H1 (cell line): ENCODE measurements around a stretch of chr16.

DNA sequence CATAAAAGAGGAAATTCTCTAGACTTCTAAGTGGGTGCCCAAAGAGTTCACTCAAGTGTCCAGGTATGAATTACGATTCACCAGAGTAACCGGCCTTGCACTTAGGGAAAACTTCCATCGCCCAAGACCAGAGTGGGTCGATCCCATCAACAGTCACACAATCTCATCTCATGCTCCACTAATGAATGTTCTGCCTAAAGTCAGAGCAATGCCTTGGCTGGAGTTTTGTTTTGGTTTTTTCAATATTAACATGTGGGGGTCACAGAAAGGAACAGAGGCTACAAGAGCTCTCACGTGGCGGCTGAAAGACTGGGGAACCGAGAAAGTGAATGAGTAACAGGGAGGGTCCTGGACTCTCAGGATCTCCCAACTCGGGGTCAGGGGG, 20.8 kb downstream of the CD2BP2 start:
- RRBS = no CpG with 5 or more reads among the region's 8 CpGs
CAGE:
- cytosol, long polyA plus RNA = no peak
- long polyA plus RNA = no peak
- nucleus, long polyA plus RNA = no peak

GRCh38 chr16:30444152-30444850, 1.4 kb downstream of the SEPHS2 start:
- RRBS = no CpG with 5 or more reads among the region's 18 CpGs
CAGE:
- cytosol, long polyA plus RNA = no peak
- long polyA plus RNA = no peak
- nucleus, long polyA plus RNA = no peak

GRCh38 chr16:30522288-30522886, 4.0 kb downstream of the ZNF768 start:
- RRBS = no CpG with 5 or more reads among the region's 11 CpGs
CAGE:
- cytosol, long polyA plus RNA = no peak
- long polyA plus RNA = no peak
- nucleus, long polyA plus RNA = no peak

GRCh38 chr16:30546125-30546460, 11.4 kb upstream of the ZNF747 start:
- RRBS = no CpG with 5 or more reads among the region's 7 CpGs
CAGE:
- cytosol, long polyA plus RNA = no peak
- long polyA plus RNA = no peak
- nucleus, long polyA plus RNA = no peak

- RRBS = 2% methylated on average over 11 of the region's 44 CpGs
CAGE:
- cytosol, long polyA plus RNA = no peak
- long polyA plus RNA = no peak
- nucleus, long polyA plus RNA = no peak
Observed at GRCh38 chr16:30609269-30610023, 743 bp downstream of the ZNF689 start.

- RRBS = no CpG with 5 or more reads among the region's 29 CpGs
CAGE:
- cytosol, long polyA plus RNA = no peak
- long polyA plus RNA = no peak
- nucleus, long polyA plus RNA = no peak
Observed at GRCh38 chr16:30610428-30611050, 350 bp upstream of the ZNF689 start.

DNA sequence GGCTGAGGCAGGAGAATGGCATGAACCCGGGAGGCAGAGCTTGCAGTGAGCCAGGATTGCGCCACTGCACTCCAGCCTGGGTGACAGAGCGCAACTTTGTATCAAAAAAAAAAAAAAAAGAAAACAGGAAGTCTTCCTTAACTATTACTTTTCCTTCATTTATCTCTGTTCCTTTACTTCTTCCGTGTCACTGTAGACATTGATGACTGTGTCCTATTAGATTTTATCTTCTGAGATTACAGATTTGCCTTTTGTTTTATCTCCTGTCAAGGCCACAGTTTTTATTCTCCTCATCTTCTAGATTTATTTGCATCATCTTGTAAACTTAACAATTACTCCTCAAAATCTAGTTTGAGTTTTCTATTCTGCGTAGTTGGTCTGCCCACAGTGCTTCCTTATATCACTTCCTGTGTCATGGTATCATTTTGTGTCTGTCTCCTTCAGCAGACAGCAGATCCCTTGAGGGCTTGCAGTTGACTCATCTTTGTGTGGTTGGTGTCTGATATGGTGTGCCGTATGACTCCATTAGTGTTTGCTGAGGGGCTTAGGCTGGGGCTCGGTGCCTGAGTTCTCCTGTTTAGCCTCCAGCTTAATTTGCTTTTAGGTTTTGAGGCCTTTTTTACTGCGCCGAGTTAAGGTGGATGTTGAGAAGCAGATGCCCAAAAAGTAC, 16.6 kb downstream of the SRCAP start:
- RRBS = no CpG with 5 or more reads among the region's 9 CpGs
CAGE:
- cytosol, long polyA plus RNA = no peak
- long polyA plus RNA = no peak
- nucleus, long polyA plus RNA = no peak

GRCh38 chr16:30724364-30725255, 15.8 kb upstream of the TMEM265 start:
- RRBS = 93% methylated on average over 5 of the region's 23 CpGs
CAGE:
- cytosol, long polyA plus RNA = no peak
- long polyA plus RNA = no peak
- nucleus, long polyA plus RNA = no peak

DNA sequence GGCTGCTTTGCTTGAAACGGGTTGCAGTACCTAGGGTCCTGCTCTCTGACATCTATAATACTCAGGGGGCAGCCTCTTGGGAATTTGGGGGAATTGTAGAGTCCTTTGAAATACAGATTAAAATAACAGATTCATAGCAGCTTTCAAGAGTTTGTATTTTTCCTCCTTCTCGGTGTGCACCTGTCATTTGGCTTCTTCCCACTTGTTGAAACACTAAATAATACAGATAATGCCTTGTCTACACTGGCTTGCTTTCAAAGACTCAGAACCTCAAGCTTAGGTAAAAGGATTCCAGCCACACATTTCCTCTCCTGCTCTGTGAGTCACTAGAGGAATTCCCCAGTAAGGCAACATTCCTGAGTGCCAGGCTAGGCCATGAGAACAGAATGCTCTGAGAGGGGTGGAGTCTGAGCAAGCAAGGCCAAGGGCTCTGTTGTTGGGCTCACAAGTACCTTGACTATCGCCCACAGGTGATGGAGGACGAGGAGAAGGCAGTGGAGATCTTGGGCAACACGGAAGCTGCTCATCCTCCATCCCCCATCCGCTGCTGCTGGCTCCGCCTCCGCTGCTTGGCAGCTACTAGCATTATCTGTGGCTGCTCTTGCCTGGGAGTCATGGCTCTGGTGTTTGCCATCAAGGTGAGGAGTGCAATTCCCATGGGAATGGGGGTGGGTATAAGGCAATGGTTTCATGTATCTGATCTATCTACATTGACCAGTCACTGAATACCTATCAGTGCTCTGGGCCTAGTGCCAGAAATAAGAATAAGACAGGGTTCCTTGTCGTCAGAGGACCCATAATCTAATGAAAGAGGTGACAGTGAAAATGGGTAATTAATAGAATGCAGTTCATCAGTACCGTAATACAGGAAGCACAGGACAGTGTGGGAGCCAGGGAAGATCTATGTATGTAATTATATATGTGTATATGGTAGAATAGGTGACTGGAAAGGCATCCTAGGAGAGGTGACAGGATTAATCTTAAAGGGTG, 1.1 kb downstream of the TMEM265 start:
- RRBS = no CpG with 5 or more reads among the region's 10 CpGs
CAGE:
- cytosol, long polyA plus RNA = no peak
- long polyA plus RNA = no peak
- nucleus, long polyA plus RNA = no peak

DNA sequence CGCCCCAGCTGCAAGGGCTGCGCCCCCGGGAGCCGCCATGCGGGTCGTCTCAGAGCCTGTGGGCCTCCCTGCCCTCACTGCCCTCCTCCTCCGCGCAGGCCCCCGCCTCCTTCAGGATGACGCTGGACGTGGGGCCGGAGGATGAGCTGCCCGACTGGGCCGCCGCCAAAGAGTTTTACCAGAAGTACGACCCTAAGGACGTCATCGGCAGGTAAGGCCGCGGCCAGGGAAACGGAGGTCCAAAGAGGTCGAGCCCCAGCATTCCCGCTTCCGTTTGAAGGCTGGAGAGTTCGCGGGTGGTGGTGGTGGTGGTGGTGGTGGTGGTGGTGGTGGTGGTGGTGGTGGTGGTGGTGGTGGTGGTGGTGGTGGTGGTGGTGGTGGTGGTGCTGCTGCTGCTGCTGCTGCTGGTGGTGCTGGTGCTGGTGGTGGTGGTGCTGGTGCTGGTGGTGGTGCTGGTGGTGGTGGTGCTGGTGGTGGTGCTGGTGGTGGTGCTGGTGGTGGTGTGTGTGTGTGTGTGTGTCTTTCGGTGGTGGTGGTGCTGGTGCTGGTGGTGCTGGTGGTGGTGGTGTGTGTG, 567 bp downstream of the PHKG2 start:
- RRBS = 2% methylated on average over 7 of the region's 27 CpGs
CAGE:
- cytosol, long polyA plus RNA = no peak
- long polyA plus RNA = no peak
- nucleus, long polyA plus RNA = no peak

GRCh38 chr16:30768154-30768968, 6.2 kb downstream of the RNF40 start:
- RRBS = no CpG with 5 or more reads among the region's 26 CpGs
CAGE:
- cytosol, long polyA plus RNA = no peak
- long polyA plus RNA = start-site peak on the plus strand at chr16:30768356-30768493, 18 and 32 reads in 2 replicates; start-site peak on the plus strand at chr16:30768863-30768949, 30 and 56 reads in 2 replicates
- nucleus, long polyA plus RNA = no peak

- RRBS = no CpG with 5 or more reads among the region's 19 CpGs
CAGE:
- cytosol, long polyA plus RNA = no peak
- long polyA plus RNA = no peak
- nucleus, long polyA plus RNA = no peak
Observed at GRCh38 chr16:30773918-30774620, 11.9 kb downstream of the RNF40 start.

GRCh38 chr16:30782510-30783000, 4.5 kb downstream of the ZNF629 start:
- RRBS = 96% methylated on average over 7 of the region's 37 CpGs
CAGE:
- cytosol, long polyA plus RNA = no peak
- long polyA plus RNA = no peak
- nucleus, long polyA plus RNA = no peak

DNA sequence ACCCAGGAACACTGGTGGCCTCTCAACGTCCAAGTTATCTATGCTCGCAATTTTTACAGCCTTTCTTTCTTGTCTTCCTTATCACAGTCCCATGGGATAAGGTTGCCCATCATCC, 690 bp upstream of the ZNF629 start:
- RRBS = no CpG with 5 or more reads among the region's 2 CpGs
CAGE:
- cytosol, long polyA plus RNA = no peak
- long polyA plus RNA = no peak
- nucleus, long polyA plus RNA = no peak

- RRBS = no CpG with 5 or more reads among the region's 10 CpGs
CAGE:
- cytosol, long polyA plus RNA = no peak
- long polyA plus RNA = no peak
- nucleus, long polyA plus RNA = no peak
Observed at GRCh38 chr16:30902873-30903523, 6.6 kb downstream of the CTF1 start.

GRCh38 chr16:30918639-30919281, 4.6 kb upstream of the FBXL19 start:
- RRBS = no CpG with 5 or more reads among the region's 6 CpGs
CAGE:
- cytosol, long polyA plus RNA = no peak
- long polyA plus RNA = start-site peak on the minus strand at chr16:30918991-30919086, 6 and 8 reads in 2 replicates
- nucleus, long polyA plus RNA = start-site peak on the minus strand at chr16:30918724-30918888, 6 reads; start-site peak on the minus strand at chr16:30918997-30919110, 5 reads

- RRBS = 1% methylated on average over 10 of the region's 54 CpGs
CAGE:
- cytosol, long polyA plus RNA = start-site peak on the plus strand at chr16:30922788-30922878, 26 reads; start-site peak on the minus strand at chr16:30923255-30923266, 28 reads
- long polyA plus RNA = no peak
- nucleus, long polyA plus RNA = start-site peak on the plus strand at chr16:30922807-30922887, 45 reads; start-site peak on the minus strand at chr16:30923255-30923286, 14 reads
Observed at GRCh38 chr16:30922670-30923482, 496 bp upstream of the FBXL19 start.

- RRBS = 2% methylated on average over 15 of the region's 54 CpGs
CAGE:
- cytosol, long polyA plus RNA = start-site peak on the plus strand at chr16:30948023-30948131, 36 reads; start-site peak on the plus strand at chr16:30948525-30948750, 19 reads
- long polyA plus RNA = no peak
- nucleus, long polyA plus RNA = no peak
Observed at GRCh38 chr16:30947783-30948902, 725 bp upstream of the ORAI3 start.

GRCh38 chr16:30988109-30988418, 3.1 kb downstream of the HSD3B7 start:
- RRBS = no CpG with 5 or more reads among the region's 9 CpGs
CAGE:
- cytosol, long polyA plus RNA = no peak
- long polyA plus RNA = no peak
- nucleus, long polyA plus RNA = no peak

- RRBS = 1% methylated on average over 12 of the region's 32 CpGs
CAGE:
- cytosol, long polyA plus RNA = start-site peak on the plus strand at chr16:31033688-31033741, 58 reads
- long polyA plus RNA = no peak
- nucleus, long polyA plus RNA = start-site peak on the plus strand at chr16:31033706-31033745, 55 reads
Observed at GRCh38 chr16:31033686-31034124, 347 bp downstream of the STX4 start.